SUDHL5 (cell line): Measurements from ENCODE around the genes NR1H2, CTU1, SIGLEC5 and FPR3.

DNA sequence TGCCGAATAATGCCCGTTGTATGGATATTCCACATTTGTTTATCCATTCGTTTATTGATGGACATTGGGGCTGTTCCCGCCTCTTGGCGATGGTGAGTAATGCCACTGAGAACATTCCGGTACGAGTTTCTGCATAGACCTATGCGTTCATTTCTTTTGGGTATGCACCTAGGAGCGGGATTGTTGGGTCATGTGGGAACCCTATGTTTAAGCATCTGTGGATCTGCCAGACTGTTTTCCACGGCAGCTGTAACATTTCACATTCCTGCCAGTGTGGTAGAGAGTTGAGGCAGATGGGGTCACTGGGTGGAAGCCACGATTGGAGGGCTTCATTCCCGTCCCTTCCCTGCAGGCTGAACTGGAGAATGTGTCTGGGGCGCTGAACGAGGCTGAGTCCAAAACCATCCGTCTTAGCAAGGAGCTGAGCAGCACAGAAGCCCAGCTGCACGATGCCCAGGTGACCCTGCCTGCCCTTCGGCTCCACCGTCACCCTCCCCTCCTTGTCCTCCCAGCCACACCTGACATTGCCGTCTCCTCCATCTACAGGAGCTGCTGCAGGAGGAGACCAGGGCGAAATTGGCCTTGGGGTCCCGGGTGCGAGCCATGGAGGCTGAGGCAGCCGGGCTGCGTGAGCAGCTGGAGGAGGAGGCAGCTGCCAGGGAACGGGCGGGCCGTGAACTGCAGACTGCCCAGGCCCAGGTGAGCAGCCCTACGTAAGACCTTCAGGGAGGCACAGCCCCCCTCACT, 49.3 kb downstream of the KCNC3 start:
- PRO-cap: no peak

DNA sequence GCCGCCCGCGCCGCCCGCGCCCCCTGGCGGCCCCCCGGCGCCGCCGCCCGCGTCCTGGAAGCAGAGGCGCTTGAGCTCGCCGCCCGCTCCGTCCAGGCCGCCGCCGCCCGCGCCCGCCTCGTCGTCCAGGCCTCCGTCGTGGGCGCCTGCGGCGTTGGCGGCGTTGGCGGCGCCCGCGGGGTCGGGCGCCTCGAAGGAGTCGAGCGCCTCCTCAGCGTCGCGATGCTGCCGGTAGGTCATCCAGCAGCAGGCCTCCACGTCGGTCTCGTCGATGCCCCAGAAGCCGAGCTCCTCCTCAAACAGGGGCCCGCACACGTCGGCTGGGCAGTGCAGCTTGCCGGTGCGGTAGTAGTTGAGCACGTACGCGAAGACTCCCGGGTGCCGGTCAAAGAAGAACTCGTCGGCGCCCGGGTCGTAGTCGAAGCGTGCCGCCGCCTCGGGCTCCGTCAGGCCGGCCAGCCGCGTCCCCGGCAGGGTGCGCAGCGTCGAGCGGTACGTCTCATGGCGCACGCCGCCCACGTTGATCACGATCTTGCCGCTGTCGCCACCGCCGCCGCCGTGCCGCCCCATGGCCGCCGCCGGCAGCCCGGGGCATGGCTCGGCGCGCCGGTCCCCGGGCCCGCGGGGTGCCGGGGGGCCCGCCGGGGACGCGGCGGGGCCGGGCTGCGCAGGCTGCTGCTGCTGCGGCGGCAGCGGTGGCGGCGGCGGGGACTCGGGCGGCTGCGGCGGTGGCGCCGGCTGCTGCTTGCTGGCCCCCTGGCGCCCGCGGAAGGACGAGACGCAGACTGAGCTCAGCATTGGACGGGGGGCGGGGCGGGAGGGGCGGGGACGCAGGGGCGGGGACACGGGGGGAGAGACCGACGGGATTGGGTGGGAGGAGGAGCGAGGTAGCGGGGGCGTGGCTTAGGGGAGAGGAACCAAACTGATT, 628 bp downstream of the KCNC3 start:
- PRO-cap: unidirectional peak, minus-strand start at position 772 of the sequence

DNA sequence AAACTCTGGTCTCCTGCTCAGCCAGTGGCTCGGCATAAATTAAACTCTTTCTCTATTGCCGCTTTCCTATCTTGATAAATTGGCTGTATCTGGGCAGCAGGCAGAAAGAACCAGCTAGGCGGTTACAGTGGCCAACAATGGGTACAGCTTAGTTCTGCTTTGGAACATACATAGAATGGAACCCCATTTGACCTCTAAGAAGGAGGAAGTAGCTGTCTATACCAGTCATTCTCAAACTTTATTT, 11.8 kb upstream of the KCNC3 start:
- PRO-cap: bidirectional peak, plus-strand start outside the sequence, minus-strand start at position 139 of the sequence

- PRO-cap: bidirectional peak, plus-strand start at chr19:50376513, minus-strand start at chr19:50376309
Measured at GRCh38 chr19:50375994-50376616, at the start of gene NR1H2. NR1H2 (plus strand) TSS chr19:50376457.

GRCh38 chr19:50485250-50485638, 8.6 kb upstream of the GARIN5A start:
- PRO-cap: no peak

- PRO-cap: no peak
Measured at GRCh38 chr19:50490824-50491952, 14.5 kb upstream of the GARIN5A start.

DNA sequence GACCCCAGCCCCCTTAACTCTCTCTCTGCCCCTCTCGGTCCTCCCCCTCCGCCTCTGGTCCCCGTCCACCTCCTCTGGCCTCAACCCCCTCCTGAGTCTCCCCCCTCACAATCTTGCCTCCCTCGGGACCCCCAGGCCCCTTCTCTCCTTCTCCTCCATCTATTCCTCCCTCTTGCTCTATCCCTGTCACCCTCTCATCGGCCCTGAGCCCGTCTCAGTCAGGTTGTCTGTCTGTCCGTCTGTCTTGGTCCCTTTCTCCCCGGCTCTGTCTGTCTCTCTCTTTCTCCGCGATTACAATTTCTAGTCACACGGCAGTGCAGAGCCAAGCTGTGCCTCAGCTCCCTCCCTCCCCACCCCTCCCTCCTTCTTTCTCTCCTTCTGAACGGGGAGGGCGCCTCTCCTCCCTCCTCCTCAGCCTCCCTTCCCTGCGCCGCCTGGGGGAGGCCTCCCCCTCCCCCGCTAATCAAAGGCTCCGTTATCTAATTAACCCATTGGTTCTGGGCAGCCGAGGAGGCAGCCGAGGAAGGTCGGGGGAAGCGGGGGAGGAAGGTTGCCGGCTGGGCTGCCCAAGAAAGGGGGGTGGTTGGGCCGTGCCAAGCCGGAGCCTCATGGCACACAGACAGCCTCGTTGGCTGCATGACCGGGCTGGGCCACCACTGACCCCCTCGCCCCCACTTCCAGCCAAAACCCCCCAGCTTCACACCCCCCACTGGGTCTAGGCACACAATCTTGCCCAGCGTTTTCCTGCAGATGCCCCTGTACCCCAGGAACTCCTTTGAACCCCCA, 16.5 kb downstream of the LRRC4B start:
- PRO-cap: no peak

DNA sequence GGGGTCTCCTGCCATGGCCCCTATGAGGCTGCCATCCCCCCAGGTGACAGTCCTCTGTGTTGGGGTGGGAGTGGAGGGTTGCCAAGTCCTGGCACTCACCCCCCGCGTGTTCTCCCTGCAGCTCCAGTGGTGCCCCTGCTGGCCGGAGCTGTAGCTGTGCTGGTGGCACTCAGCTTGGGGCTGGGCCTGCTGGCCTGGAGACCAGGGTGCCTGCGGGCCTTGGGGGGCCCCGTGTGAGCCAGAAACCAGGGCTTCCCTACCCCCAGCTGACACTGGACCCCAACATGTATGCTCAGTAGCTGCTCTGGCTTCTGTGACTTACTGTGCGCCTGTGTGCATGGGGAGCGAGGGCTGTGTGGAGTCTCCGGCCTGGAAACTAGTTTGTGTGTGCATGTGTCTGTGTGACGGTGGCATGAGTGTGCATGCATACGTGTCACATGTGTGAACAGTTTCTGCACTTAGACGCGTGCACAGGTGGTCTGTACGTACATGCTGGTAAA, 4.8 kb downstream of the ACP4 start:
- PRO-cap: no peak

DNA sequence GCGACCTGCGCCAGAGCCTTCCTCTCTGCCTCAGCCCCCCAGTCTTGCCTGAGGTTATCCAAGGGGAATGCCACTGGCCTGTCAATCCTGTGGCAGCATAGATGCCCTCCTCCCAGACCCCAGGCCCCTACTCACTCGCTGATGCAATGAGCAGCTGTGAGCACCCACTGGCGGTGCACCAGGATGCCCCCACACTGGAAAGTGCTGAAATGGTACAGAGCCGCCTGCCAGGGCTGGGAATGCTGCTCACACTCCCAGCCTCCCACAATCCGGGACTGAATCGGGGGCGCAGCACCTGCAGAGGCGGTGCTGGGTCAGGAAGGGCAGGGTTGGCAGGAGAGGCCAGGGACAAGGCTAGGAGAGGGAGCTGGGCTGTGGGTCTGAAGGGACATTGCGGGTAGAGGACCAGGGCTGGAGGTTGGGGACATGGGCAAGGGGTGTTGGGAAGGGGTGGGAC, 2.0 kb downstream of the KLK1 start:
- PRO-cap: no peak

GRCh38 chr19:51107365-51108241, 606 bp downstream of the CTU1 start:
- PRO-cap: unidirectional peak, plus-strand start at chr19:51107902

DNA sequence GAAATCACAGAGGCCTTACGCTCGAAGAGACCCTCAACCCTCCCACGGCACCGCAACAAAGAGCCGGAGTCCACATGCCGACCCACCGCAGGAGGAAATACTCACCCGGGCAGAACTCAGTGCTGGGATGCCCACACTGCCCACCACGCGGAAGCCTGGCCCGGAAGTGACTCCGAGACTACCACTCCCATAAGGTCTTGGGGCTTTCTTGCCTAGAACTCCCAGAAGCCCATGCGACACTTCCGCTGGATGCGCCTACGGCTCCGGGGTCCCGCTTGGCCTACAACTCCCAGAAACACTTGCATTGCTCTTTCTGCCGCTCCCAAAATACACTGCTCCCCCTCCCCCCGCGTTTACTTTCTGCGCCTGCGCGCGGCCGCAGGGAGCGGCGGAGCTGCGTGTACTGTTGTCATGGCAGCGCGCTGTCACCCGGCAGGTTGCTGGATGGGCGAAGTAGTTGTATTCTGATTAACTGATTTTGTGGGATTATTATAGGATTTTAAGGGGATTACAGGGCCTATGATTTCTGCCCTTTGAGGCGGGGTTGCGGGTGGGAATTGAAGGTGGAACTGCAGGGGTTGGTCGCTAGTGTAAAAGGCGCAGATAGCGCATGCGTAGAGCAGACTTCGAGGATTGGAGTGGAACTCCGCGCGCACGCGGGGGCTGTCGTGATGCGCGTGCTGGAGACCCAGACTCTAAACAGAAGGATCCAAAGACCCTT, at the start of gene CTU1:
Gene CTU1 (minus strand): TSS at position 168 of the 721 bp plus-strand sequence.
- PRO-cap: unidirectional peak, minus-strand start at position 121 of the sequence

GRCh38 chr19:51356212-51356813, 9.9 kb downstream of the ETFB start:
- PRO-cap: no peak

DNA sequence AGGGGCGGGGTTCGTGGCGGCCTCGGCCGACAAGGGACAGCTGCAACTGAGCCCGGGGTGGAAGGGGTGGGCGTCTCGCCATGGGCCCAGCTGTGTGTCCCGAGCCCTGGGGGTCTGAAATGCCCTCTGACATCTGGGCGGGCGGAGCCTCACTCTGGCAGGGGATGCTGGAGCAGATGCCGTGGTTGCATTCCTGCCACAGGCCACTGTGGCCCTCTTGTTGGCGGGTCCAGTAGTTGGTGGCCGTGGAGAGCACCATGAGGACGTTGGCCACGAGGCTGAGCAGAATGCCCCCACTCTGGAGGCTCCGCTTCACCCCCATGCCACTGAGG, 581 bp downstream of the CLDND2 start:
- PRO-cap: no peak

GRCh38 chr19:51473195-51473638, 15.0 kb upstream of the SIGLEC8 start:
- PRO-cap: no peak

DNA sequence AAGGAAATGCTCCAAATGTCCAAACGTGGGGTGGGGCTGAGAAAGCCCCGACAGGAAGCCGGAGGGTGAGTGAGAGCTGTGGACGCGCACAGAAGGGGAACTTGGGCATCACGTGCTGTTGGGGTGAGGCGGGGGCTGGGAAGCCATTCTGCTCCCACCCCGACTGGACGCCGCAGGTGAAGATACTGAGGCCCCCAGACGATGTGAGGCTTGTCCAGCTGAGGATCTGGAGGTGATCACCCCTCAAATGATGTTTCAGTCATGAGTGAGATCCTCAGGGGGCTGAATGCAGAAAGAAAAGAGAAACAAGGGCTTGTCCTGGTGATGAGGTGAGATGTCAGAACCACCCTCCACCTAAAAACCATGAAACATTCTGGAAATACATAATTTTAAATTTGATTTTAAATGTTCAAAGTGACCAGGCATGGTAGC, at the start of gene SIGLEC5:
Gene SIGLEC5 (minus strand): TSS at position 17 of the 432 bp plus-strand sequence.
- PRO-cap: no peak

DNA sequence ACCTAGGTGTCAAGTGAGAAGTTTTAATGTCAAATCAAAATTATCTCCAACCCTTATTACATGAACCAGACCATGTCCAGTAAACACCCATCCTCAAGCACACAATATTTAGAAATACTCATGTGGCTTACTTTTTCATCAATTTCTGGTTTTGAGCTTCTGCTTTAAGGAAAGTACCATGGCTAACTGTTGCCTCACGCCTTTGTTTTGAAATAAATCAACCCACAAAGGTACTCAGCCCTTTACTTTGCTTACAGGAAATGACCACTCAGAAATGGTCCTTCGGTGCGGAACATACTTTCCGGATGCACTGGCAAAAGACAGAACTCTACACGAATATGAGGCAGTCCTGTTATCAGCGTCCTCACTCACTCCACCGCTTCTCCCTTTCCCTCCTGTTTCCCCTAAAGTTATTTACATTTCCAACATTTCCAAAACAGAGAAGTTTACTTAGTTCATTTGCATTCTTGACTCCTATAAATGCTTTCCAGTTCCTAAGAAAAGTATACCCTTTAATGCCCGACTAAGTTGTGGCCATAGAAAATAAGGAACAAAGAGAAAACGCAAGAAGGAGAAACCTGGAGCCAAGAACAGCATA, 10.4 kb downstream of the FPR2 start:
- PRO-cap: no peak

DNA sequence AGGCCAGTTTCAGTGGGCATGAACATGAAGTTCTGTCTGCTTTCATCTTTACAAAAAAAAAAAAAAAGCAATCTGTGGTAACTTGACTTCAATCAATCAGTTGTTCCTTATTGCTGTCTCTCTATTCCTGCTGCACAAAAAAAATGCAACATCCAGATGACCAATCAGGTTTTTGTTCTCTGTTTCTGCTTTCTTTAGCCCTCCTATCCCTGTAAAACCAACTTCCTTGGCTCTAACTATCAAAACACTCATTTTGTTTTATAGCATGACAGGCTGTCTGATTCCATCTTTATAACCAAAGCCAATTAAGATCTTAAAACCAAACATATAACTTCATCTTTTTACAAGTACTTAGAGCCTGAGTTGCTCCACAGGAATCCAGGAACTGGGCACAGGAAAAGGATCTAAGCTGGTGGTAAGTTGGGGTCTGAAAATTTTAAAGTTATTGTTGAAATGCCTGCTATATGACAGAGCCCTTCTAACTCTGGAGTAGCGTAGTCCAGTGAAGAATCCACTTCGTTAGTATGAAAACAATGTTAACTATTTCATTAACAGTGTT, at the start of gene FPR3:
Gene FPR3 (plus strand): TSS at position 241 of the 559 bp plus-strand sequence.
- PRO-cap: no peak

GRCh38 chr19:51796068-51796955, 1.4 kb downstream of the FPR3 start:
- PRO-cap: no peak

DNA sequence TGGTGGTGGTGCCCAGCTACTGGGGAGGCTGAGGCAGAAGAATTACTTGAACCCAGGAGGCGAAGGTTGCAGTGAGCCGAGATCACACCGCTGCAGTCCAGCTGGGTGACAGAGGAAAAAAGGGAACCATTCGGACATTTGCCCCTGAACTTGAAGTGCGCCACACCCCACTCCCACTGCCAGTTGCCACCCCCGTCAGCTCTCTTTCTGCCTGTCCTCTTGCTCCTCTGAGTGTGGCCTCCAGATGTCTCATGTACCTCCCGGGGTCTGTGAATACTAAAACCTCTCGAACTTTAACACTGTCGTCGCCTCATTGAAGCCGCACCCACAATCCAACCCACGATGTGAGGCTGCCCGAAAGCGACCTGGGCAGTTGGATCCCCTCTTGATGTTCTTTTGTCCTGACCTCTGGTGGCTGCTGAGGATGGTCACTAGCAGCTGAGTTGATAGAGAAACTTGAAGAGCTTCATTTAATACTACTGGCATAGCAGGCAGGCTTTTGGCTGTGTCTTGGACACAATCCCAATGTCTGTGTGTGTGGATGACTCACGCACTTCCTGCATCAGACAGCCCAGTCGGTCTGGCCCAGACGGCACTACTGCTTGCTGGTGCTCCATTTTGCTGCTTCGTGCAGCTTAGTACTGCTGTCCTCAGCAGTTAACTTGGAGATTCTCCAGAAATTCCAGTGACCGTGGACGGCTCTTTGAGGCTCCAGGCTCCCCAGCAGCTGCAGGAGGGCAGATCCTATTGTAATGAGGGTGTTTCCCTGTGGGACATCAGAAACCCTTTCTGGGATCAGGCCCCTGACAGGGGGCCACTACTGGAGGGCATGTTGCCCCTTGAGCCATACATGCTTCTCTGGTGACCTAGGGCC, 4.3 kb downstream of the FPR3 start:
- PRO-cap: no peak

- PRO-cap: no peak
Measured at GRCh38 chr19:51800302-51800984, 5.5 kb downstream of the FPR3 start.